Thoracic aorta (tissue), 1 donor: ENCODE data around the gene CACNA1H.

GRCh38 chr16:964472-965282, 6.1 kb downstream of the LMF1 start:
- RAMPAGE, long total RNA: no peak

DNA sequence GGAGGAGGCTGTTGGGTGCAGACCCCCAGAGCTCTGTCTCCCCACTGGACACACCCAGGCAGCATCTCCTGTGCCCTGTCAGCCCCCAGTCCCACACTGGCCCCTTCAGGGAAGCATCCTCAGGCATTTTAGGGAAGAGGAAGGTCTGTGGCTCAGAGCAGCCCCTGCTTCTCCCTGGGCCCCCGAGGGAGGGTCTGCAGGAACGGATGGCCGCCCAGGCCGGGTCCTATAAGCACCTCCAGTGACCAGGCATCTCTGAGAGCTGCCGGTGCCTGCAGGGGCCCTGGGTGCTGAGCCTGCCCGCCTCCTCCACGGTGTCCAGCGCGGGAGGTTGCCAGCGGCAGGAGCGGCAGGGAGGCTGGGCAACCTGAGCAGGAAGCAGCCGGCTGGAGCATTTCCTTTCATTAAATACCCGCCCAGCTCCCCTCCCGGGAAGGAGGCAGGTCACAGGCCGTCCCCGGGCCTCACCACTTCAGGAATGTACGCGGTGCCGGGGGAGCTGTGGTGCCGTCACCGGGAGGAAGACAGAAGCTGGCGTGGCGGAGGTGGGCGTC, 15.7 kb downstream of the SOX8 start:
- RAMPAGE, long total RNA: no peak

- RAMPAGE, long total RNA: no peak
These were observed 4.5 kb downstream of the SSTR5 start for GRCh38 chr16:1076925-1077639.

DNA sequence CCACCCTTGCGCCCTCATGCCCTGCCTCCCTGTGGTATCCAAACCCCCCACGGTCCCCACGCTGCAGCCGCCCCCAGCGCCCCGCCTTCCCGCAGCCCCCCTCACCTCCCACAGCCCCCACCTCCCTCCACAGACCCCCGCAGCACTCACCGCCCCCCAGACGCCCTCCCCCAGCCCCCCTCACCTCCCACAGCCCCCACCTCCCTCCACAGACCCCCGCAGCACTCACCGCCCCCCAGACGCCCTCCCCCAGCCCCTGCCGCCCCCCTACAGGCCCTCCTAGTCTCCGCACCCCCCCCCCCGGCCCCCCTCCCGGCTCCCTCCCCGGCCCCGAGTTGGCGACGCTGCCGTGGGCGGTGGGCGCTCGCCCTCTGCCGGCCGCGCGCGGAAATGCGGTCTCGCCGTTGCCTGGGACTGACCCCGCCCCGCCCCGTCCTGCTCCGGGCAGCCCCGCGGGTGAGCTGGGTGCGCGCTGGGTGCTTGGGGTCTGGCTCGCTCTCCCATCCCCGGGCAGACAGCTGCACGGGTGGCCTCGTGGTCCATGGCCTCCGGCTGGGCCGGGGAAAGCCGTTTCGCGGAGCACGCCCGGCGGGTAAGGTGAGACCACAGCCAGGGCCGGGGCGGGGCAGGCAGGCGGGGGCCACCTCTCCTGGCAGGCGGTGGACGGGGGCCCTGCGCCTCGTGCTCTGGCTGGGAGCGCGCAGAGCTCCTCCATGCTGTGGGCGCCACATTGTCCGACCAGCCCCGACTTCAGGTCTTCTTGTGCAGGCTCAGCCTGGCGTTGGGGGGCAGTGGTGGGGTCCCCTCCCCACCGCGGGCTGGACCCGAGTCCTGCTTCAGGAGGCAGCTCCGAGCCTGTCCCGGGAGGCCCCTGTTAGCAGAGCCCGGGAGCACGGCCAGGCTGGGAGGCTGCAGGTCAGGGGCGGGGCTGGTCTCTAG, 6.8 kb upstream of the C1QTNF8 start:
- RAMPAGE, long total RNA: no peak

- RAMPAGE, long total RNA: no peak
These were observed 17.8 kb upstream of the CACNA1H start for GRCh38 chr16:1134660-1135886.

- RAMPAGE, long total RNA: no peak
These were observed at the start of gene CACNA1H for GRCh38 chr16:1152013-1153215. TSS of gene CACNA1H (plus strand) at chr16:1153106.

DNA sequence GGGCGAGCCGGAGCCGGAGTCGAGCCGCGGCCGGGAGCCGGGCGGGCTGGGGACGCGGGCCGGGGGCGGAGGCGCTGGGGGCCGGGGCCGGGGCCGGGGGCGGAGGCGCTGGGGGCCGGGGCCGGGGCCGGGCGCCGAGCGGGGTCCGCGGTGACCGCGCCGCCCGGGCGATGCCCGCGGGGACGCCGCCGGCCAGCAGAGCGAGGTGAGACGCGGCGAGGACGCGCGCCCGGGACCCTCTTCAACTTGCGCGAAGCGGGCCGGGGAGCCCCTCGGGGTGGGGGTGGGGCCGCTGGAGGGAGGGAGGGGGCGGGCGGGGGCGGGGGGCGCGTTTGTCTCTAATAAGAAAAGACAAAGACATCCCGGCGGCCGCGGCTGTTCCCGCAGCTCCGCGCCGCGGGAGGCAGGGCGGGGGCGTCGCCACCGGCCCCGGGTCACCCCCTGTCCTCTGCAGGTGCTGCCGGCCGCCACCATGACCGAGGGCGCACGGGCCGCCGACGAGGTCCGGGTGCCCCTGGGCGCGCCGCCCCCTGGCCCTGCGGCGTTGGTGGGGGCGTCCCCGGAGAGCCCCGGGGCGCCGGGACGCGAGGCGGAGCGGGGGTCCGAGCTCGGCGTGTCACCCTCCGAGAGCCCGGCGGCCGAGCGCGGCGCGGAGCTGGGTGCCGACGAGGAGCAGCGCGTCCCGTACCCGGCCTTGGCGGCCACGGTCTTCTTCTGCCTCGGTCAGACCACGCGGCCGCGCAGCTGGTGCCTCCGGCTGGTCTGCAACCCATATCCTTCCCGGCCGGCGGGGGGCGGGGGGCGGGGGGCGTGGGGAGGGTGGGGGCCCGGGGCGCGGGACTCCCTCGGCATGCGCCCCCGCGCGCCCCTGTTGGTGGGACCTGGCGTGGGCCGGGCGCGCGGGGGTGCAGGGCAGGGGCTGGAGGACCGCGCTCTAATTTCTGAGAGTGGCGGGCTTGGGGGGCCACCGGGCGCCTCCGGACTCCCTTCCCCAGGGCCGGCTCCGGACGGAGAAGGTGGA, 670 bp downstream of the CACNA1H start:
- RAMPAGE, long total RNA: no peak

DNA sequence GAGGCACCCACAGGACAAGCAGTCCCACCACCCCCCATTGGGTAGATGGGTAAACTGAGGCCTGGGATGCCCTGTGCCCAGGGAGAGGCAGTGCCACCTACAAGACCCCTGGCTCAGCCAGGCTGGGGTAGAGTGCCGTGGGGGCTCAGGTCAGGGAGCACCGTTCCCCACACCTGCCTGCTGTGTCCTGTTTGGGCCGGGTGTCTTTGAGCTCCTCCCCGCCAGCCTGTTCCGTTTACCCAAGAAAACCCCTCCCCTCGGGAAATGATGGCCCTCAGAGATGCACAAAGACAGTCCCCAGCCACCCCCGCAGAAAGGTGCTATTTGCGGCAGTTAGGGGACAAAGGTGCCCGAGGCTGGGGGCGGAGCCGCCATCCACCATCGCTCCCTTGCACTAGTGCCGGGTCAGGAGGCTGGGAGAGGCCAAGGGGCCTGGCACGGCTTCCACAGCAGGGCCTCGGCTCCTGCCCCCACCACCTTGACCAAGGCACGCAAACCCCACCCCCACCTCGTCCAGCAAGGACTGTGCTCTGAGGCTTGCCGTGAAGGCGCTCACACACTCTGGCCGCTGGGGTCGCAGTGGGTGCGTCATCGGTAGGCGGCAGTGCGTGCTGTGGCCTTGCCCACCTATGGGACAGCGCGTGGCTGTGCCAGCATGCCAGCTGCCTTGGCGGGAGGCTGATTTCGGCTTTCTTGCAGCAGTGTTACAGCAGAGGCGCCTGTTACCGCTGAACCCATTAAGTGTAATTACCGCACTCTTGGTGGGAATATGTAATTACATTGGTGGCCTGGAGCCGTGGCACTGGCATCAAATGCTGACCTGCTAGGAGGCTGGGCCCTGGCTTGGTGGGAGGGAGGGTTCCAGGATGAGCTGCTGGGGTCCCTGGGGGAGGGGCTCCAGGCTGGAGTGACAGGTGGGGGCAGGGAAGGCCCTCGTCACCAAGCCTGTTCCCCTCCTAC, 31.9 kb downstream of the TPSG1 start:
- RAMPAGE, long total RNA: no peak

- RAMPAGE, long total RNA: no peak
These were observed 18.3 kb downstream of the TPSG1 start for GRCh38 chr16:1206475-1207436.

DNA sequence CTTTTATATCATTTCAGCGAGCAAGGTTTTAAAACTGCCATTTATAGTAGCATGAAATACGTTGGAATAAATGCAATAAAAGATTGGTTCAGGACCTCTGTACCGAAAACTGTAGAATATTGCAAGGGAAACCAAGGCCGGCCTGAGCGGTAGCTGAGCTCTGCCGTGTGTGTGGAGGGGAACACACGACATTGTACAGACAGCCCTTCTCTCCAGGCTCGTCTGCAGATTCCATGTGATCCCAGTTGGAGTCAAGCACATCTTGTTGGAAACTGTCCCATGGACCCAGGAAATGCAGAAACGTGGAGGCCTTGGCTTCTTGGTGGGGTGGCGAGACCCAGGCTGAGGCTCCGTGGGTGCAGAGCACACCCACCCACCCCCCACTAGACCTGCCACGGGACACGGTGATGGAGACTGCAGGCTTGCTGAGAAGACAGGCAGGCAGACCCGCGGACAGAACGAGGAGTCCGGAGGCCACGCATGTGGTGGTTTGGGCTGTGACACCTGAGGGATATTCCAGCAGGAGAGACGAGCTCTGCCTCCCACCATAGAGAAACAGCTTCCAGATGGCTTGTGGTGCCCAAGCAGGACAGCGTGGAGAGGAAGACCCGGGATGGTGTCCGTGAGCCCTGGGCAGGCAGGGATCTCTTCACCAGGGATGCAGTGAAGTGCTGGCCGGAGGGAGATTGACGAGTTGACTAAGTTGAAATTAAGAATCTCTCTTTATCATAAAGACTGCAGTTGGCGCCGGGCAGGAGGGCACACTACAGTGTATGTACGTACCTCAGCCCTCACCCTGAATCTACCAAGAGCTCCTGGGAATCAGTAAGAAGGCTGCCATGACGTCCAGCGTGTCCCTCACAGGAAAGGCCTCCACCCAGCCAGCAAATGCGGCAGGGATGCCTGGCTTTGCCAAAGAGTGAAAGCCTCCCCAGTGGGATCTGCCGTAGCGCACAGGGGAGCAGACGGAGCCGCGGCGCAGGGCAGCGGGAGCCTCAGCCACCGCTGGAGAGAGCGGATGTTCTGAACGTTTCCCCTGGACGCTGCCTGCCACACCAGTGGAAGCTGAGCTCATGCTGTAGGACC, 8.1 kb downstream of the UBE2I start:
- RAMPAGE, long total RNA: no peak

GRCh38 chr16:1318314-1319147, 9.1 kb downstream of the UBE2I start:
- RAMPAGE, long total RNA: no peak

- RAMPAGE, long total RNA: no peak
These were observed 12.0 kb downstream of the GNPTG start for GRCh38 chr16:1363645-1364128.

DNA sequence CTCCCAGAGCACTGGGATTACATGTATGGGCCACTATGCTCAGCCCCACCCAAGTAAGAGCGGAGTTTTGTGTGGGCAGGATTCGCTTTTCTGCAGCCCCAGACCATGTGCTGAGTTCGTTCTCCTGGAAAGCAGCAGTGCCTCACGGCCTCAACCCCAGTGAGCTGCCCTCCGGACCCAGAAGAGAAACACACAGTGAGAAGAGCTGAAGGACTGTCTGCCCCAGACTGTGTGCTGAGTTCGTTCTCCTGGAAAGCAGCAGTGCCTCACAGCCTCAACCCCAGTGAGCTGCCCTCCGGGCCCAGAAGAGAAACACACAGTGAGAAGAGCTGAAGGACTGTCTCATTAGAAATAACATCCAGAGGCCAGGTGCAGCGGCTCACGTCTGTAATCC, 12.5 kb downstream of the UNKL start:
- RAMPAGE, long total RNA: no peak

DNA sequence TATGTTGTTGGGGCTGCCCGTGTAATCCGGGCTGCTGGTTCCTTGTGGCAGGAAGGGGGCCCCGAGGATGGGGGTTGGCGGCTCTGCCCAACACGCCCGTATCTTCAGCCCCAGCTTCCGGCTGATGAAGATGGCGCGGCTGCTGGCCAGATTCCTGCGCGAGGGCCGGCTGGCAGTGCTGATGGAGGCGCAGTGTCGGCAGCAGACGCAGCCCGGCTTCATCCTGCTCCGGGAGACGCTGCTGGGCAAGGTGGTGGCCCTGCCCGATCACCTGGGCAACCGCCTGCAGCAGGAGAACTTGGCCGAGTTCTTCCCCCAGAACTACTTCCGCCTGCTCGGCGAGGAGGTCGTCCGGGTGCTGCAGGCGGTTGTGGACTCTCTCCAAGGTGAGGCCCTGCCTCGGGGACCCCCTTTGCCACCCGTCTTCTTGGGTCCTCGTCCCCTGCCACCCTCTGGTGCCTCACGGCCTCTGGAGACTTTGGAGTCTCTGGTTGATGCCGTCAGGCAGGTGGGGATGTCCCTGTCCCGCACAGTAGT, 2.1 kb downstream of the TELO2 start:
- RAMPAGE, long total RNA: no peak

DNA sequence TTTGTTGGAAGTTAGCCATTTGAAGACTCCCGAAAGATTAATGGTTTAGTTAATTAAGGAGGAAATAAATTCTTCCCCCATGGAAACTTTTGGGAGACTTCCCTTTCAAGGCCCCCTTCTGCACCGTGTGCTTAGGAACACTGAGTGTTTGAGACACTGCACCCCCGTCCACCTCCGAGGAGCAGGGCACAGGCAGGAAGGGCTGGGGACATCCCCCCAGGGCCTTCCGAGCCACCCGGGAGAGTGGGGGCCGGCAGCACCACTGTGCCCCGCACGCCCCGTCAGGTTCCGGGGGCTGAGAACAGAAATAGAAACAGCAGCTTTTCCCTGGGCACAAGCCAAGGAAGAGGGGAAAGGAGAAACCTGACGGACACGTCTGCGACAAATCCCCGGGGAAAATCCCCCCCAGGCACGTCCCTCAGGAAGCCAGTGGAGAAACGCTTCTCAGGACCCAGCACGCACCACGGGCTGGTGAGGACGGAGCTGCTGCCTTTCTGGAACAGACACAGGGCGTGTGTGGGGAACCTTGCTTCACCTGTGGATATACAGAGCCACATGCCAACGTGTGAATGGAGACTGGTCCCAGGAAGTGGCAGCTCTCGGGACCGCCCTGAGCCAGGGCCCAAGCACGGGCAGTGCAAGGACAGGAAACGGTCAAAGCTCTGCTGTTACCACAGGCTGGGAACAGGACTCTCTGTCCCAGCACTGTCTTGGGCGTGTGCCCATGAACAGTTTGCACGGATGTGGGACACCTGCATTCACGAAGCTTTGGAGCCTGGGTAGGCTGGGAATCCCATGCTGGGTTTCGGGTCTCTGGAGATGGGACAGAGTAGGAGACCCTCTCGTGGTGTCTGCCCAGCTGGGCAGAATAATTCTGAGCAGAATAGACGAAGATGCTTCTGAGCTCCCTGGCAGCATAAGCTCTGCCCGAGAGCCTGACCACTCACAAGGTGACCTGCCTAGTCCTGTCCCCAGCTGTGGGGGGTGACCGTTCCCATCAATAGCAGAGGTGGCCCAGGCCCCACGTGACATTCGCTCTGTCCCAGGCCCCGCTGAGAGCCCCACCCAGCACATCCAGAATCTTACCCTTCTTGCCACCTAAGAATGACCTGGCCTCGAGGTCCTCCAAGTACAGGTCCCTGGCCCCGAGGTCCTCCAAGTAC, 1.2 kb upstream of the TMEM204 start:
- RAMPAGE, long total RNA: no peak

DNA sequence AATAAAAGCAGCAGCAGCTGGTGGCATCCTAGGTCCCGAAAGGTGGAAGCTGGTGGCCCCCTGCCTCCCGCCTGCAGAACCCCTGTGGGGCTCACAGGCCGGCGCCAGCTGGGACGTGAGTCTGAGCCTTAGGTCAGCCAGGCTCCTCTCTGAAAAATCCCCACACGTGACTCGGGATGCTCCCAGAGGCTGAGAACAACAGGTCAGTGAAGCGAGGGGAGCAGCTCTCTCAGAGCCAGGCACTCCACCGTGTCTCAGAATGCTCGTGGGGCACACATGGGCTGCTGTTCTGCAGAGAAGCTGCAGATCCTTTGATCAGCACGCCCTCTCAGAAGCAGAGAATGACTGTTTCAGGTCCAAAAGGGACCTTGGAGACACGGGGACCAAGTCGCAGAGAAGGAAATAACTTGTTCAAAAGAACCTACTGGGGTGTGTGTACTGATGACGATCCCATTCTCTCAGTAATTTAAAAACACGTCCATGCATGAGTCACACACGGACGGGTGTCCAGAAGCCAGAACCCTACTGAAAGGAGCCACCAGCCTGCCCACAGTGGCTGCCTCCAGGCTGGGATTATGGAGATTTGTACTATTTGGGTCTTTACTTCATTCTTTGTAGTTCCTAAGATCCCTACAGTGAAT, 27.6 kb downstream of the TMEM204 start:
- RAMPAGE, long total RNA: no peak

DNA sequence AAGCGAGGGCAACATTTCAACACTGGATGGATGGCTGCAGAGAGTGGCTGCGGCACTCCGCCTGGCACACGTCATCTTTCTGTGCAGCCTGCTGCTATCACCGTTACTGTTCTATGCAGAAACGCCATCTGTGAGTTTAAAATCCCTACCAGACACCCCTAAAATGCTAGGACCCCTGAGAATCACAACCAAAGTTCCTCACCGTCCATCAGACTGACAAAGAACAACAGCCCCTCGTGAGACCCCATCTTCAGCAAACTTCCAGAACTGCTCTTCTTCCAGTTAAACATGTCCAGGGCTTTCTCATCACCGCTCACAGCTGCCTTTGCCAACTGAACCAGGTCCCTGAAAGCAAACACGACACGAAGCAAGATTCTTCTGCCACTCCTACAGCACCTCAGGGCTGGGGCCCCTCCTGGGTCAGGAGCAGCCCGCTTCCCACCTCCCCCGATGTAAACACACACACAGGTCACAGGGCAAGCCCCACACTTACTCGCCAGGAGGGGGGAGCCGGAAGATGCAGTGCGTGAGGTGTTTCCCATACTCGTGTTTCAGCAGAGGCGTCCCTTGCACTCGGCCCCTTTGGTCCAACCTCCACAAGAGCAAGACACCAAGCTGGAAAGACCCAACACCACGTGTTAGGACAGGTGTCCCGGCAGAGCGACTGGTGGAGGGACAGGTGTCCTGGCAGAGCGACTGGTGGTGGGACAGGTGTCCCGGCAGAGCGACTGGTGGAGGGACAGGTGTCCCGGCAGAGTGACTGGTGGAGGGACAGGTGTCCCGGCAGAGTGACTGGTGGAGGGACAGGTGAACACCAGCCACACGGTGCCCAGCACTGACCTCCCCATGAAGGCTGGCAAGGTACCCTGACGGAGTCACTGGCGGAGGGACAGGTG, 19.6 kb downstream of the IFT140 start:
- RAMPAGE, long total RNA: no peak

DNA sequence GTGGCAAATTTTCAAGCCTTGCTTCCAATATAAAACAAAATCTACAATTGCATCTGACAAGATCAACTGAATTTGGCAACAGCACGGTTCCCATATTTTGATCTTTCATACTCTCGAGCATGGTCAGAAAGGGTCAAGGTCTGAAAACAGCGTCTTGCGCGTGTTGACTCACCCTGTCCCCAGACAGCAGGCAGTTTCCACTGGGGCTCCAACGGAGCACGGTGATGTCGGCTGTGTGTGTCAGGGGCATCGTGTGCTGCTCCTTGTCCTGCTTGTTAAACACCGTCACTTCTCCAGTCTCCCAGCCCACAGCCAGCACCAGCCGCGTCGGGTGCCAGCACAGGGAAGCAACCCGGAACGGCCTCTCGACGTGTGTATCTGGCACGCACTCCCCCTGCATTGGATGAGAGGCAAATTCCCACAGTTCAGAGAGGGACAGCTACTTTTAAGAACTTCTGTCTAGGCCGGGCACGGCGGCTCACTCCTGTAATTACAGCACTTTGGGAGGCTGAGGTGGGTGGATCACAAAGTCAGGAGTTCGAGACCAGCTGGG, 9.6 kb downstream of the IFT140 start:
- RAMPAGE, long total RNA: no peak

DNA sequence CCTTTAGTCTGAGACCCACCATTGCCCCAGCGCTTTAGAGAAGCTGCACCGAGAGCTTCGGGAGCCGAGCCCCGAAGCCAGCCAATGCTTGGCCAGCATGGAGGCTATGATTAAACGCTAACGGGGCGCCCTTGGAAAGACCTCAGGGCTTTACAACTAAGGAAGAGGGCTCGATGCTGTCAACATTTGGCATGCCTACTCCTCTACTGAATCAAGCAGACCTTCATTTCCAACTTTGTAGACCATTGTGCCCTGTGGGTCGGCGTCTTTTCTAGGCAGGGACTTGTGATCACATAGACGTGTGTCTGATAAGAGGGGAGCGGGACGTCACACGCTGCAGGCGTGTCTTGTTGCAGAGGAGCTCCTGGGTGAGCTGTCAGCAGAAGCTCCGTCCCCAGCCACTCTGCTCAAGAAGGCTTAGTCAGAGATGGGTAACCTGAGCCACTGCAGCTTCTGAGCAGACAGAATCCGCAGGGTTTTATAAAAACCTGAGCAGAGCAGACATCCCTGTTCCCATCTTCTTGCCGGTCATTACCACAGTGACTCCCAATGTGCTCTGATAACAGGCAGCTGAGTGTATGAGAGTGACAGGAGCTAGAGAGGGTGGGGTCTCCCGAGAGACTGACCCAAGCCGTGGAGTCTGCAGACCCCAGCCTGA, 2.8 kb downstream of the MAPK8IP3 start:
- RAMPAGE, long total RNA: no peak

DNA sequence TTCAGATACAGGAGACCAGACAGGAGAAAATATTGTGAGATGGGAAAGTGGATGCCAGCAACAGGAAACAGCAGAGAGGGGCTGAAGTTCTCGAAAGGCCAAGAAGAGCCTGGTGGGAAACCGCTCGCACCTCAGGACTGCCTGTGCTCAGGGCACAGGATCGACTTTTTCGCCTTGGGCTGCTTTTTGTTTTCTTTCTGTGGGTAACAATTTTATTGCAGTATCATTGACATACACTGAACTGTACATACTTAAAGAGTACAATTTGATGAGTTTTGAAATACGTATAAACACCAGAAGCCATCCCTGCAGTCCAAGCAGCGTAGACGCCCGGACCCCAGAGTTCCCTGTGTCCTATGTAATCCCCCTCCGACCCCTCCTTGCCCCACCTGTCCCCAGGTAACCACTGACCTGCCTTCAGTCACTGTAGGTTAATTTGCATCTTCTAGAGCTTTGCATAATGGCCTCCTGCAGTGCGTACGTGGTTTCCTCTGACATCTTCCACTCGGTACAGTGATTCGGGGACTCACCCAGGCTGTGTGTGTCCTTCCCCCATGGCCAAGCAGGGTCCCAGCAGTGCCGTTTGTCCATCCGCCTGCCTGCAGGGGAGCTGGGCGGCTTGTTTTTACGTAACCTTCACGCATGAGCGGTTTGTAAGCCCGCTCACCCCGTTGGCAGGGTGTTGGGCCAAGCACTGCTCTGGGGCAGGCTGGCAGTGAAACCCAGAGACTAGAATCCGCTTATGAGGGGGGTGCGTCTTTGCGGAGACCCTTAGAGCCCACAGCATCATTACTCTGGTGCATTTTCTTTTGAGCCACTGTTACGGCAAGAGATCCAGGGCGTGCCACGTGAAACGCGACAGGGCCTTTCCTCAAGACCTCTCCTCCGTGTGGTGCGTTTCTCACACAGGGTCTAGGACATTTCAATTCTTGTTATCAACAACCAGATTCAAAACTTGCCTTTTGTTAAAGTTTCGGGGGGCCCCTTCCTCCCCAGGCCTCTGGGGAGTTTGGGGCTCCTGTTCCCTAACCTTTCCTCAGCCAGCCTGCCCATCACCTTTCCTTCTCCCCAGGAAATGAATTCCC, 7.9 kb downstream of the MAPK8IP3 start:
- RAMPAGE, long total RNA: no peak